ENCODE data around the genes LAMP2, CT47A3 and DCAF12L2.

DNA sequence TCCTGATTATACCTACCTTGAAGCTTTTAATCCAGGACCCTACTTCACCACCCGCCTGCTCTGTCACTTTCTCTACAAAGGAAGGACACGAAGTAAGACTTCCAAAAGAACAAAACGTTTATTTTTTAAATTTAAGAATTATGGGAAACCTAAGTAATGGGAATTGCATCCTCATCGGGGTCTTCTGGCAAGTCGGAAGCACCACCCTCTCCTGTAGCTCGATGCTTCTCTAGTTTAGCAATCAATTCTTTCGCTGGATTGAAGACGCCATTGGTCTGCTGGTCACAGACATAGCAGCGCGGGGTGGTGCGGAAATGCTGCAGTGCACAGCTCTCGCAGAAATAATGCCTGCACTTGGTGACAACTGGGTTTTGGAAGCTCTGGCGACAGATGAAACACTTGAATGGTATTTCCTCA is 1.1 kb downstream of the RNF113A start:
- RRBS, 2 experiments = no CpG with 5 or more reads among the region's 13 CpGs

DNA sequence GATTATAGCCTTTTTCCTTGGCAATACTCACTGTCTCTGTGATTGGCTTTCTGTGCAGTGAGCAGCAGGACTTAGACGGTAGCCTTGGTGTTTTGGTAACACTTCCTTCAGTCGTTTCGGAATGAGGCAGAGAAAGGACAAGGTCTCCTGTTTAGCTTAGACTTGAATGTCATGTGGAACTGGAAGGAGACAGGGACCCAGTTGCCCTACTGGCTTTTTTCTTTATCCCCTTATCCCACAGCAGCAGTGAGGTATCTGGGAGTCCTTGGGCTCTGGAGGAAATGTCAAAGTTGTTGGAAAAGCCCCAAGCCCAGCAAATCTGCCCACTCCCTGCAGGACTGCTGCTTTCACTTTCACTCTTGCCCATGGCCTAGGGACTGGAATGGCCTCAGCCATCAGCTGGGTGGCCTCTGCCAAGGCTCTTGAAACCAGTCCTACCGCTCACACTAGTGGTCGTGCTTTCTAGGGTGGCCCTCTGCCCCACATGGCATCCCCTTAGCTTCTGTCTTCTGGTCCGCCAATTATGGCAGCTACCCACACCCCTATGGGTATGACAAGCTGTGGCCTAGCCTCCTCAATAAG is 9.6 kb upstream of the RHOXF1 start:
- RRBS, 2 experiments = no CpG with 5 or more reads among the region's 6 CpGs

GRCh38 chrX:120199730-120200380 is 41.4 kb downstream of the RHOXF2 start:
- RRBS, 2 experiments = no CpG with 5 or more reads among the region's 2 CpGs

DNA sequence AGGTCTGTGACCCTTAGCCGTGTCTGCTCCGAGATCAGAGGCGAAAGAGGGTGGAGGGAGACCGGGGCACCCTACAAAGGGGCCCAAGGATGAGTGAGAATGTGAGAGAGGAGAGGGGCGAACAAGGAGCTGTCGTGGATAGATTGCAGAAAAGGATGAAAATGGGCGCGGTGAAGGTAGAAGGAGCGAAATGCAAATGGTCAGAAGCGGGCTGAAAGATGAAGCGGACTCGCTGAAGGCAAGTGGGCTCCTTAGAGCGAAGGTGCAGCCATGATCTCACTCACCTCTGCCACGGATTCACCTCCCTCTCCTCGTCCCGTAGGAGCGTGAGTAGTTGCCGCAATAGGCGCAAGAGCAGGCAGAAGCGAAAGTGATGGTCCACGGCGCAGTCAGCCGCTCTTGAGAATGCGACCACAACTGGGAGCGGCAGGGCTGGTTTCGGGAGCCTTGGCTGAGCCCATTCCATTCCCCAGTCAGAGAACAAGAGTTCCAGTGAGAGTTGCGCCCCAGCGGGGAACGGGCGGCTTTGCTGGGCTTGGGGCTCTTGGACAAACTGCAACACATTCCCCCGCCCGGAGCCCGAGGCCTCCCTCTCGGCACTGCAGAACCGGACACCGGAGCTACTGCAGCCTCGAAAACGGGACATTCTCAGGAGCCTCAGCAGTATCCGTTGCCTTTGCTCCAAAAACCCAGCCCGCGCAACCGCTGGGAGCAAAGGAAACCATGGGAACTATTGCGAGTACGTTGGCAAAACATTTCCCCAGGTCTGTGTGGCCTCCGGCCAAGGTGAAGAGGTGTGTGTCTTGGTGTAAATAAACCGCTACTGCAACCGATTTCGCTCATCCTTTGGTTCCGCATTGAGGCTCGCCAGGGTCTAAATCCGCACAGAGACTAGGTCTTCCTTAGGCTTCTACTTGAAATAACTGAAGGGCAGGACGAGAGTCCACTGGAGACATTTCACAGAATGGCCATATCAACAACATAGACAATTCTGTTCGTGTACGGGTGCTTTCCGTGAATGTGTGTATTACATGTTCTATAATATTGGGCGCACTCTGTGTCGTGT is 5.8 kb upstream of the ZBTB33 start:
- RRBS, 2 experiments = no CpG with 5 or more reads among the region's 57 CpGs

DNA sequence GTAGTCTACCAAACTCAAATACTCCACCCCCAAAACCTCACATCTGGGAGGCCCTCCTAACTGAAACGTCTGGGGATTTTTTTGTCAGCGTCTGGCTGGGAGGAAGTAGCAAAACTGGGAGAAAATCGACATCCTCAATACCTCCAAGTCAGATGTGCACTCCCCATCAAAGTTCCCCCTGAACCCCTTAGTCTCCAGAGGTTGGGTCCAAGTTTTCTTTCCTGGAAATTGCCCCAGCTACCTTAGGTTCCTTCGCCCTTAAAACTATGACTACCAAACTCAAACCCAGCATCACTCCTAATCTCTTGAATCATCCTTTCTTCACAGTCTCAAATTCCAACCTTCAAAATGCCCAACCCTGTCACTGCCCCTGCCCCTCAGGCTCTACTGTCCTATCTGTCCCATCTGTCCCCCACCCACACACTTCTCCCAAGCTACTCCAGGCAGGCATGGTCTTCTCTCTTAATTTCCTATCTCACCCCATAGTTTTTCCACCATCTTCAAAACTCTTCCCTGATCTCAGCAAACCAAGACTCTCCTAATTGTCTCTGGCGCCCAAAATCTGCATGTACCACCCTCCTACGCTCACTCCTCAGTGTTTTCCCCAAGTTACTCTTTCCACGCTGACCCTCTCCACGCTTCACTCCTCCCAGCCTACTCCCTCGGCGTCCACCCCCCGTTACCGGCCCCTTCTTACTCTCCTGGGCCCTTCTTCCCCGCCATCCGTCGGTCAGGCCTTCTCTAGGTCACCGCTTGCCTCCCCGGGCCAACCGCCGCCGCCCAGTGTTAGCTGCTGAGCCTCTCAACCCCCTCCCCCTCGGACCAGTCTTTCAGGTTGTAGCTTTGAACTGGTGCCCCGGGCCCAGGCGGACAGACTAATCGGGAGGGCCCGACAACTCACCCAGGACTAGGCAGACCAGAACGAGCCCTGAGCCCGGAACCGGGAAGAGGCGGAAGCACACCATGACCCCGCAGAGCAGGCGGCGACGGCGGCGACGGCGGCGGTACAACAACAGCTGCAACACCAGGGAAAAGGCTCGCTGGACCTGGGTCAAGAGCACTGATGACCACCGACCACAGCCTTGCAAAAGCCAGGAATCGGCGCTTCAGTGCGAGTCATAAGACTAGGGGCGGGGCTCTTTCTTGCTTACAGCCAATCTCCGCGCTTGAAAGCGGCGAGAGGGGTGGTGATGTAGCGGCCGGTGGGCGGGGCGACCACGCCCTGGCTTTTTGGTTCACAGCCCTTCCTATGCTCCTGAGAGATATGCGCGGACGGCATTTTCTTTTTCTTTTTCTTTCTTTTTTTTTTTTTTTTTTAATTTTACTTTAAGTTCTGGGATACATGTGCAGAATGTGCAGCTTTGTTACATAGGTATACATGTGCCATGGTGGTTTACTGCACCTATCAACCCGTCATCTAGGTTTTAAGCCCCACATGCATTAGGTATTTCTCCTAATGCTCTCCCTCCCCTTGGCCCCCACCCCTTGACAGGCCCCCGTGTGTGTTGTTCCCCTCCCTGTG is at the start of gene LAMP2:
Gene LAMP2, minus strand, starts transcription at position 1,092 of the 1,522 bp plus-strand sequence.
- RRBS, 2 experiments = 3 to 6% methylated on average over 13 of the region's 58 CpGs

DNA sequence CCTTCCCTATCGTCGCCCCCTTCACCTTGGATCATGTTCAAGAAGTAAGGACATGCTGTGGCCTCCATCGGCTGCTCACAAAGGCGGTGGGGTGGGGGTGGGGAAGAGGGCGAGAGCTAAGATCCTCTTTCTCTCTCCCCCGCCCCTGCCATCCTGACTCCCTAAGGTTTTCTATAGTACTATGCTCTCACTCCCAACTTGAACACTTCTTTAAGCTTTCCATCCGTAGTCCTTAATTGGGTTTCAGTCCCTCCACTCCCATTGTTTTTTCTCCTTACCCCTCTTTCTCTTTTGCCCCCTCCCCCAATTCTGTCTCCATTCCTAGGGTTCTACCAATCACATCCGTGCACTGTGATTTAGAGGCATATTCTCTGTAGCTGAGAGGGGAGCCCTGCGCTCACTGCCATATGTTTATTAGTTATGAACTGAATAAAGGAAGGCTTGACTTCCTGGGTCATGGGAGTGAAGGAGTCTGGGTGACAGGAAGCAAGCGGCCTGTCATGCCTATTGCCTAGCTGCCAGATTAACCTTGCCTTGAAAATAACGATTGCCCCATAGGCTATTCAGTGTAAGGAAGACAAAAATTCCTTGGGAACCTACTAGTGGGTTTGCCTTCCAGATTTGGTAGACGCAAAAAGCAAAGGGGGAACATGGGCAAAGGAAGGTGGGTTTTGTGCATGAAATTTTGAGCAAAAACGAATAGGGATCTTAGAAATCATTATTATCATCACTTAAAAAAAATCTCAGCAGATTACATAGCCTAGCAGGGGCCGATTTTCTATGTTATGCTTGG is 499 bp downstream of the MCTS1 start:
- RRBS, 2 experiments = no CpG with 5 or more reads among the region's 14 CpGs

DNA sequence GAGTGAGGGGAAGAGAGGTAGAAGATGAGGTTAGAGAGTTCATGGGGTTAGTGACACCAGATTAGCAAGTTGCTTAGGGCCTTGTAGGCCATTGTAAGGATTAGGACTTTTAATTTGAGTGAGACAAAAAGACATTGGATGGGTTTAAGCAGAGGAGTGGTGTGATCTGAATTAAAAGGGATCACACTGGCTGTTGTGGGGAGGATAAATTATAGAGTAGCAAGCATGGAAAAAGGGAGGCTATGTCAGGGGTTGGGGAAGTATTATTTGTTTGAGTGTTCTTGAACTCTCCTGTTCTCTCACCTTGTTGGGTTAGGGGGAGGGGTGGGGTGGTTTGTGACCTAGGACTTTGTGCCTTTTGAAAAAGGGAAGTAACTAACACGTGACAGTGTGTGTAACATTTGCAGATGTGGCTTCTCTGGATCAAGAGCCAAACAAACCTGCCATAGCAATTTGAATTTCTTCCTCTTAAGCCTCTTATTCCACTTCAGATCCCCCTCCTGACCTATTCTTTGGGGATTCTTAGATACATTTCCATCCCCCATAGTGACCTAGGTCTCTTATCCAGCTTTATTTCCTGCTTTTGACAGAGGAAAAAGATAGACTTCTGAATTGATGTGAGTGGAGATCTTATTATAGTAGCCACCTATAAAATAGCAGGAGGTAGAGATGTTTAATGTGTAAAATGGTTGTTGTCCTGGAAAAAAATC is 120.6 kb downstream of the CT47B1 start:
- RRBS, 2 experiments = no CpG with 5 or more reads among the region's 1 CpG

GRCh38 chrX:120975893-120976240 is at the start of gene CT47A3:
CT47A3 (minus strand) TSS chrX:120976068.
- RRBS, 2 experiments = no CpG with 5 or more reads among the region's 8 CpGs

- RRBS, 2 experiments = no CpG with 5 or more reads among the region's 3 CpGs
Measured at GRCh38 chrX:121161339-121161800, 114.0 kb downstream of the GLUD2 start.

GRCh38 chrX:121191680-121192156 is 144.3 kb downstream of the GLUD2 start:
- RRBS, 2 experiments = no CpG with 5 or more reads among the region's 10 CpGs

GRCh38 chrX:123185080-123185527 is 1.0 kb downstream of the GRIA3 start:
- RRBS, 2 experiments = 3 to 11% methylated on average over 3 to 6 of the region's 21 CpGs

DNA sequence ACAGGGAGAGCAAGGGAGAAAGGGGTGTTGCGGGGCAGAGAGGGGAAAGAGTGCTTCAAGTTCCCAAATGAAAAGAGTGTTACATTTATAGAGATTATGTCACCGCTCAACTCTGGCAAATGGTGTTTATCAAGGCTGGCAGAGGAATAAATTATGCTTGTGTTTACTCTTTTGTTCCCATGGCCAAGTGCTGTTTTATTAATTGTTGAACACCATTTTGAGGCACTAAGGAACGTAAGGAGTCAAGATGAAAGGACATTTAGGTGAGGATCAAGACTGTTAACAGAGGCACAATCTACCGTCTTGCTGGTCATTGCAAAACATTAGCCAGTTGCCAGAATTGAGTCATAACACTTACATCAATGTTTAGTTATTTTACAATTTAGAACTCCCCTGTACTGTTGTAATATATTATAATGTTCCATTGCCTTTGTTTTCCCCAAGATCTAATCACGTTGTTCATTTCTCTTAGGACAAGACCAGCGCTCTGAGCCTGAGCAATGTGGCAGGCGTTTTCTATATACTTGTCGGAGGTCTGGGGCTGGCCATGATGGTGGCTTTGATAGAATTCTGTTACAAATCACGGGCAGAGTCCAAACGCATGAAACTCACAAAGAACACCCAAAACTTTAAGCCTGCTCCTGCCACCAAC is 250.4 kb downstream of the THOC2 start:
- RRBS, 2 experiments = no CpG with 5 or more reads among the region's 10 CpGs

DNA sequence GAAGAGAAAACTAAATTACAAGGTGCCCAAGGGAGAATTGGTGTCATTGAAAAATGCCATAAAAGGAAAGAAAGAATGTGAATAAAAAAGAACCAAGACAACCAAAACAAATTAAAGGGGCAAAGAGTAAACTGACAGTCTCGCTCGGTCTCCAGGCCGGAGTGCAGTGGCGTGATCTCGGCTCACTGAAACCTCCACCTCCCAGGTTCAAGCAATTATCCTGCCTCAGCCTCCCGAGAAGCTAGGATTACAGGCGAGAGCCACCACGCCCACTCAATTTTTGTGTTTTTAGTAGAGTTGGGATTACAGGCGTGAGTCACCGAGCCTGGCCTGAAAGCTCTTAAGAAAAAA is 55.2 kb upstream of the THOC2 start:
- RRBS, 2 experiments = no CpG with 5 or more reads among the region's 10 CpGs

DNA sequence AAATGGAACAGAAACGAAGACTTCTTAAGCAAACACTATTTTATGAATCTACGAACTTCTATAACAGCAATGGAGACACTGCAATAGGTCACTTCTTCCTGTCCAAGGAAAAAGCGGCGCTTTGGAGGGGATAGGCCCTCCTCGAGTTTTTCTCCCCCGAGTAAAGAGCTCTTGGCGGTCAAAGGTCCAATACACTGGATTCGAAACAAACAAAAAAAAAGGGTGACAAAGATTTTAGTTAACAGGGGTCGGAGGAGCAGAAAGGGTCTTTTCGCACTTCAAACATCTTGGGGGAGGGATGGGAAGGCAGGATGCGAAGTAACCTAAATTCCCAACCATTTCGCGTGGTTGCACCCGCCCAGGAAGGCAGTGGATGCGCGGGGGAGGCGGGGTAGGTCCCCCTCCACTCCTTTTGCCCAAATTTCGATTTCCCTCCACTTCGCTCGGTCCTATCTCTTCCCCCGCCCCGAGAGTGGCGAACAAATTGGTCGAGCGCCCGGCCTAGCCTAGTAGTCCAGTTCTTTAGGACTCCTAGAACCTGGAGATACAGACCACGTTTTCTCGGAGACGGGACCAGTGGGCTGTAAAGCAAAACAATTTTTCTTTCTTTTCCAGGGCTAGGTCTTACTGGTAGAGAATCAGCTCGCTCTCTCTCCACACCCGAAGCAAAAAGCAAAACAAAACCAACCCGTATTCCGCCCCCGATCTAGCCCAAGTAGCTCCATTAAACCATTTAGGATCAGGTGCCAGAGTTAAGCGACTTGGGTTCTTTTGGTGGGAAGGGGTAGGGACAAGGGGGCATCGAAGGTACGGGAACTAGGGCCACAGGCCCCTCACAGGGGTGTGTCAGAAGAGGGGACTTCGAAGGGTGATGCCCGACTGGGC is 2.1 kb upstream of the STAG2 start:
- RRBS, 2 experiments = no CpG with 5 or more reads among the region's 39 CpGs

GRCh38 chrX:123976501-123977228 is 15.2 kb downstream of the STAG2 start:
- RRBS, 2 experiments = no CpG with 5 or more reads among the region's 3 CpGs

DNA sequence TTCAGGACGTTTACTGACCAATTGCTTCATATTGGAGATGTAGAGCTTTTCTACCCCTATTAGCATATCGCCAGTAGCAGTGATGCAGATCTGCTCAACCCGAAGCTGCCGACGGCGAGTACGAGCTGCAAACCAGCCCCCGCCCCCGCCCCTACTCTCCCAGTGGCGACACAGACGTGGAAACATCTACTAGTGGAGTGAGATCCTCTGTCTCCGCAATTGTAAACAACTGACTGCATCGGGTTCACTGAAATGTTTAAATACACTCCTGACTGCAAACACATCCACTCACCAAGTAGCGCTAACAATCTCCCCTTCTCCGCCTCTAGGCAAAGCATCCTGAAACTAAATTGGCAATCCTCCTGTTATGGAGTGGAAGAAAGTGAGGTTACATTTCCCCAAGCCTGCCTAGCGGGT is 117.2 kb upstream of the TEX13C start:
- RRBS, 2 experiments = no CpG with 5 or more reads among the region's 16 CpGs

DNA sequence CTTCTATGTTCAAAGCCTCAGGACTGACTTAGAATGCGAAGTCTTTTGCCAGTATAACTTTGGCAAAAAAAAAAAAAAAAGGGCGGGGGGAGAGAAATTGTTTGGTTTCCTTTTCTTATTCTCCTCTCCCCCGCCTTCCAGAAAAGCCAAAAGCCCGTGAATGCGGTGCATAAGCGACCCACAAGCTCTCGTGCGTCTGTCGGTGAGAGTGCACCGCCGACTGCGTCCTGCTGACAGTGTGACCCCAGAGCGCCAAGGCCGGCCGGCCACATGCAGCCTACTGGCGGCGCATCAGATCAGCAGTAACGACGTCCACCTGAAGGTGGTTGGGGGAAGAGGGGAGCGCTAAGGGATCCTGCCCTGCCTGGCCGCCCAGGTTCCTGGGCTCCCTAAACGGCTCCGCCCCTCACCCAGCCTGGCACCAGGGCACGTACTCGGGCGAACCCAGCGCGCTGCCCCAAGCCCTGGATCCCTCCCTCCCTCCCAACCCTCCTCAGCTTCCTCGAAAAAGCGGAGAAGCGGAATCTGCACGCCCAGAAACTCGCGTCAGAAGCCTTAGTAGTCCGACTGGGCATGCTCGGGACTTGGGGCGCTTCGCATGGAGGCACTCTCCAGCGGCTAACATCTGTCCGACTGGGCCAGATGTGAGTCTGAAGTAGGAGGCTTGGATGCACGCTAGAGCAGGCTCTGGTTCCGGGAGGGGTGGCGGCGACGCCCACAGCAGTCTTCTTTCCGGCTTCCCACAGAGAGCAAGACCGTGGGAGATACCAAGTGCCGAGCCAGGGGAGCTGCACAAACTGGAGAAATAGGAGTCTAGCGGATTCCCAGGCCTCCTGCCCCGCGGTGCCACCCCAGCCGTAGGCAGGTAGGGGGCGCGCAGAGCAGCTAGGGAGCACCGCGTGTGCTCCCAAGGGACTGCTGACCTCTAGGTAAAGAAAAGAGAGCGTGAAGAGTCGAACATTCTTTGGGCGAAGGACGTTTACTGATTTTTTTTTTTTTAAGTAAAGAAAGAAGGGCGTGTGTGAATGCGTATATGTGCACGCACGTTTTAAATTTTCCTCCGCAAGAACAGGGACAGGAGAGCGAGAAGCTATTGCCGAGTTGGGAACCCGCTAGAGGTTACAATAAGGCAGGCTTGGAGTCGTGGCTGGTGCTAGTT is 114.4 kb upstream of the TEX13C start:
- RRBS, 2 experiments = no CpG with 5 or more reads among the region's 69 CpGs

DNA sequence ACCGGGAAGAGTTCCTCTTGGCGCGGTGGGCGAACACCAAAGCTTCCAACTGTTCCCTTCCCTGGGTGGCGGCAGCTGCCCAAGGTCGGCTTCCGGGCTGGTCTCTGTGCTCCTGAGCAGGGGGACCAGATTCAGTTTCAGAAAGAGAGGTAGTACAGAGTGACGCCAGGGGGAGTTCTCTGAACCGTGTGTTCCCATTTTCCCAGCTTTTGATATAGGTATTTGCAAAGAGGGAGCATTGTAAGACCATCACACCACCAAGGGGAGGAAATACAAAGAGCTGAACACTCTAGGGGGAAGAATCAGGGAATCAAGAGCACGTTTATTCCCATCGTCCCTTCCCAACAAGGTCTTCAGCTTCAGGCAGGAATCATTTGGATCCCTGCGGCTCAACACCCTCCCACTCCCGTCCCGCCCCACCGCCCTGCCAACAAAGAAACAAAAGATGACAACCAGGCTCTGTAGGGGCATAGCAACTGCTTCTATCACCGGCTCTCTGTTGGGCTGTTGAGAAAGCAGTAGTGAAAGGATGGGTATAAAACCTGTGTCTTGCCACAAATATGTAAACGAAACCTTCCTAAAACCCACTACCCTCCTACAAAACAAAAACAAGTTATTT is 113.5 kb upstream of the TEX13C start:
- RRBS, 2 experiments = 16 to 25% methylated on average over 7 of the region's 17 CpGs

DNA sequence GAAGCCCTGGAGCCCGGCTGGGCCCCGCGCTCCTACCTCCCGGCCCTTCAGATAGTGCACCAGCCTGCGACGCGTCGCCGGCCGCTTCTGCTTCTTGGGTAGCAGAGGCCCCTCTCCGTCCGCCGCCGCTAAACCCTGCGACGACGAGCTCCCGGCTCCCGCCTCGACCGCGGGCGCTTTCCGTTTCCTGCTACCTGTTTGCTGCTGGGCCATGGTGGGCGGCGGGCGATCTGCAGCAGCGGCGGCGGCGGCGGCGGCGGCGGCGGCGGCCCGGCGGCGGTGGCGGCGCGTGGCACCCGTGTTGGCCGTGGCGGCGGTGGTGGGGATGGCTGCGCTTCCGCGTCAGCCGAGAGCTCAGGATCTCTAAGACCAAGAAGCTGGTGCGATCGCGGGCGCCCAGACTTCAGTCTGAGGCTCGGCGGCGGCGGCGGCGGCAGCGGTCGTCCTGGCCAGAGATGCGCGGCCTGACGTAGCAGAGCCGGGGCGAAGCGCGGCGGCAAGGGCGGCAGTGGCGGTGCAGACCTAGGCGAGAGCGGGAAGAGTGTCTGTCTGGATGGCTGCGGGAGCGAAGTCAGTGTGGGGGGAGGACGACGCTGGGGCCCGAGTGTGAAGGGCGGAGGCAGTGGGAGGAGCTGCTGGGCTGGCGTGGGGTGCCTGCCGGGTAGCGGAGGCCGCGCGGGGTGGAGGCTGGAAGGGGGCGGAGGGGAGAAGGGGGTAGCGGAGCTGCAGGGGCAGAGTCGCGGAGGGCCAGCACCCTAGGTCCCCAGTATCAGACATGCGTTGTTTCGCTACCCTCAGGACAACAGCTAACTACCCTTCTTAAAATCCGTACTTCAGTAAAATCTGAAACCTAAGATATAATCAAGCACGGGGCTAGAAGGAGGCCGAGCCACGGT is at the start of gene DCAF12L2:
Gene DCAF12L2, minus strand, starts transcription at position 578 of the 896 bp plus-strand sequence.
- RRBS, 2 experiments = 86 to 93% methylated on average over 11 of the region's 97 CpGs

Measured in Panc1 (cell line).